Metanephros (tissue), 2 donors: Measurements from ENCODE around the gene CCM2.

DNA sequence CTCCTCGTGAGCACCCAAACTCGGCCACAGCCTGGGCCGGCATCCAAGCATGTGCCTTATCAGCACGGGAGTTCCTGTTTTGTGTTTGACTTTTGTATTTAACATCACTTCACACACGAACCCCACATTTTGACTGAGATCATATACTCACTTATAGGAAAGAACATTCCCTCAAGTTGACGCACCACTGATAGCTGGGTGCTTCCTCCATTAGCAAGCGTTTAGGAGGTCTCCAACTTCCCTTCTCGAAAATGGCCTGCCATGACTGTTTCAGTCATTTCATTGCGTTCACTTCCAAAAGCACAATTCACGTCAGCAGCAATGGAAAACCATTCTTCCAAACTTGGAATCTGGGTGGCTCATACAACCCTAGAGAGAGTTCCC is 33.9 kb downstream of the CAMK2B start:
- RAMPAGE, long total RNA = no peak

- RAMPAGE, long total RNA = no peak
Measured at GRCh38 chr7:44384067-44384266, 58.6 kb upstream of the CAMK2B start.

GRCh38 chr7:44519152-44519853 is 21.8 kb downstream of the NPC1L1 start:
- RAMPAGE, long total RNA = no peak

GRCh38 chr7:44605624-44605895 is 867 bp upstream of the OGDH start:
- RAMPAGE, long total RNA = no peak

- RAMPAGE, long total RNA = no peak
Measured at GRCh38 chr7:44801530-44802655, 5.4 kb downstream of the PPIA start.

- RAMPAGE, long total RNA = no peak
Measured at GRCh38 chr7:44881669-44882158, 3.6 kb downstream of the PURB start.

- RAMPAGE, long total RNA = no peak
Measured at GRCh38 chr7:44891334-44891833, 6.1 kb upstream of the PURB start.

- RAMPAGE, long total RNA = no peak
Measured at GRCh38 chr7:44921517-44922181, 36.3 kb upstream of the PURB start.

GRCh38 chr7:44956796-44957123 is 22.1 kb downstream of the MYO1G start:
- RAMPAGE, long total RNA = no peak

DNA sequence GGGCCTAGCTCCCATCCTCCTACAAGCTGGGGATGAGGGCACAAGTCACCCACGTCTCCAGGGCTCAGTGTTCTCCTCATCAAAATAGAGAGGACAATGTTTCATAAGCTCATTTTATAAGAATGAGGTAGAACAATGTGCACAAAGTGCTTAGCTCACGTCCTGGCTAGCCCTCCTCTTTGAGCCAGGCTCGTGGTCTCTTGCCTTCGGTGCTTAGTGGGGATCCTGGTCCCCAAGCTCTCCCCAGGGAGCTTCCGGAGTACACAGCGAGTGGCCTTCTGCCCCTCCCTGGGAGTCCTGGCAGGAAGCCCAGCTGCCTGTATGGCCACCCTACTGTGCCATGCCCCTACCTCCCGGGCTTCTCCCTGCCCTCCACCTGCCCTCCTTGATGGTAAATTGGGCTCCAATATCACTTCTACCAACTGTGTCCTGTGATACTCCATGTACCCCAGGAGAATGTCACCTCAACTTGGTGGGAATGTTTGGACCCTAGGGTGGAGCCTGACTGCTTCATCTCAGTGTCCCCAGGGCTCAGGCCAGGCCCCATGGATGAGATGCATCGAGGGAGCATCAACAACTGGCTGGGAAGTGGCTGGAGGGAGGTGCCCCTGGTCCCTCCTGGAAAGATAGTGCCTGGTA is 808 bp downstream of the MYO1G start:
- RAMPAGE, long total RNA = no peak

- RAMPAGE, long total RNA = no peak
Measured at GRCh38 chr7:45000060-45000946, at the start of gene CCM2. TSS of gene CCM2 (plus strand) at chr7:45000201.

DNA sequence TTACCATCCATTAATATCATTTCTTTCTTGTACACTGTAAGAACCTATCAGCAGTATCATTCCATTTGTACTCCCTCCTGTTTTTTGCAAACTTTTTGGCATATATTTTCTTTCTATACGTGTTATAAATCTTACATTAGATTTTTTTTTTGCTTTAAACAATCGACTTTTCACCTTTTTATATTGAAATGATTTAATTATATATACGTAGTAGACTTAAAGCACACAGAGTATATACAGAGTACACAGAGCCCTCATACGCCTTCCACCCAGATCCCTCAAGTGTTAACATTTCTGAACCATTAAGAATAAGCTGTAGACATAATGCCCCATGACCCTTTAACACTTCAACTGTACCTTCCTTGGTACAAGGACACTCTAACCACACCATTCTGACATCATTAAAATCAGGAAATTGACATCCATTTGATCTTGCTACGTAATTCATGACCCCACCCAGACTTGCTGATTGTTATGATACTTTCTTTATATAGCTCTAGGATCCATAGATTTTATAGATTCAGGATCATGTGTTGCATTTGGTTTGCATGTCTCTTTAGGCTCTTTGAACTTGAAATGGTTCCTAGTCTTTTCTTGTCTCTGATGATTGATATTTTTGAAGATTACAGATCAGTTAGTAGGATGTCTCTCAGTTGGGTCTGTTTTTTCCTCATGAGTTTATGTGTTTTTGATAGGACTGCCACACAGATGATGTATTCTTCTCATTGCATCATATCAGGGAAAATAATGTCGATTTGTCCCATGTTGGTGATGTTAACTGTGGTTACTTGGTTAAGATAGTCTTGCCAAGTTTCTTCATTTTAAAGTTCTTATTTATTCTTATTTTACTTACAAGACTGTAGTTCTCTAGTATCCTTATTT is 13.4 kb downstream of the CCM2 start:
- RAMPAGE, long total RNA = no peak

DNA sequence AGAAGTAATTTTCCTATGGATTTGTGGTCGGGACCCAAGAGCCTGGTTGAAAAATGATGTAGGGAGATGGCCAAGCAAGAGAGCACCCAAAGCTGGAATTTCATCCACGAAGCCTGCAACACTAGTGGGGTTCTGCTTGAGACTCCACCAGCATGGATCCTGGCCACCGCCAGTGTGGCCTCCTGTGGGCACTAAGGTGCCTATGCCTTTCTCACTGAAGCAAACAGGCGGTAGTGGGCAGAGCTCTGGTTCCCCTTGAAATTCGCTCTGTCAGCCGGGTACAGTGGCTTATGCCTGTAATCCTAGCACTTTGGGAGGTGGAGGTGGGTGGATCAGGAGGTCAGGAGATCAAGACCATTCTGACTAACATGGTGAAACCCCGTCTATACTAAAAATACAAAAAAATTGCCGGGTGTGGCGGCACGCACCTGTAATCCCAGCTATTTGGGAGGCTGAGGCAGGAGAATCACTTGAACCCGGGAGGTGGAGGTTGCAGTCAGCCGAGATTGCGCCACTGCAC is 28.2 kb downstream of the CCM2 start:
- RAMPAGE, long total RNA = no peak

- RAMPAGE, long total RNA = no peak
Measured at GRCh38 chr7:45068125-45068898, 20.5 kb downstream of the NACAD start.

GRCh38 chr7:45192229-45193102 is 34.9 kb downstream of the RAMP3 start:
- RAMPAGE, long total RNA = no peak

DNA sequence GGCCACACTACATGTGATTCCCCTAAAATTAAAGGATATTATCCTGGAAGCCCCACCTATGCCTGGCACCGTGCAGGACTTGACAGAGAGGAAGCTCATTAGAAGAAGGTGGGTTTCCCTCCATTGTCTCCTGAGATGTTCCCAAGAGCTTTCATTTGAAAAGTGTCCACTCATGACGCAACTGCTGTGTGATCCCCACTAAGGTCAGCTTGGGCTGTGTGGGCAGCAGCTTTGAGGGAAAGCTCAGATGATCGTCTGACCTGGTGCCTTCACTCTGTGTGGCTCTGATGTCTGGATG is 53.5 kb downstream of the RAMP3 start:
- RAMPAGE, long total RNA = no peak

GRCh38 chr7:45880636-45881007 is 7.7 kb upstream of the IGFBP1 start:
- RAMPAGE, long total RNA = no peak

DNA sequence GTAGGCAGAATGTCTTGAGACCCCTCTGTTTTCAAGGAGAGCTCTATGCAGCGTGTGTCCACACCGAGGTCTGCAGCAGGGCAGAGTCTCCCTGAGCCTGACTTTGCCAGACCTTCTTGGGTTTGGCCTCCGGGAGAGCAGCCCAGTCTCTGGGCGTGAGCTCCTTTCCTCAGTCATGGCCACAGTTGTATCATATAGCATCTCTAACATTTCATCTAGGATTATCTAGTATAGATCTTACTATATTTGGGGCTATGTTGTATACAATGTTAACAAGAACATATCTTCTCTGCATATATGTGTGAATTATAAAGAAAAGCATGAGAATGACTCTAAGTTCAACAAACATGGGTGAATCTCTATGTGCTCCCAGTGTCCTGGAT is 8.6 kb downstream of the IGFBP3 start:
- RAMPAGE, long total RNA = no peak

DNA sequence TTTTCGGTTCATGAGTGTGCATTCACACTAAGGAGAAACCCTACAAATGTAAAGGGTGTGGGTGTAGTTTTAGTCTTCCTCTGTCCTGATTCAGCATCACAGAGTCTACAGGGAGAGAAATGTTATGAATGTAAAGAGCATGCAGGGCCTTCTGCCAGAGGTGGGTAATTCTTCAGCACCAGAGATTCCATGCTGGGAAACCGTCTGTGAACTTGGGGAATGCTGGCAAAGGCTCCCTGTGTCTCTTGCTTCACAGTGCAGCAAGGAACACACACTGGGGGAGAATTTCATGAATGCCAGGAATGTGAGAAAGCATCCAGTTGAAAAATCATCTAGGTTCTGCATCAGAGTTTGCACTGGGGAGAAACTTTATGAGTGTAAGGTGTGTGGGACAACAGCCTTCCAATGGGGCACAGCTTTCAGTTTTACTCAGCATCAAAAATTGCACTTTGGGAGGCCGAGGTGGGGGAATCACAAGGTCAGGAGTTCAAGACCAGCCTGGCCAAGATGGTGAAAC is 224.3 kb upstream of the IGFBP3 start:
- RAMPAGE, long total RNA = no peak

DNA sequence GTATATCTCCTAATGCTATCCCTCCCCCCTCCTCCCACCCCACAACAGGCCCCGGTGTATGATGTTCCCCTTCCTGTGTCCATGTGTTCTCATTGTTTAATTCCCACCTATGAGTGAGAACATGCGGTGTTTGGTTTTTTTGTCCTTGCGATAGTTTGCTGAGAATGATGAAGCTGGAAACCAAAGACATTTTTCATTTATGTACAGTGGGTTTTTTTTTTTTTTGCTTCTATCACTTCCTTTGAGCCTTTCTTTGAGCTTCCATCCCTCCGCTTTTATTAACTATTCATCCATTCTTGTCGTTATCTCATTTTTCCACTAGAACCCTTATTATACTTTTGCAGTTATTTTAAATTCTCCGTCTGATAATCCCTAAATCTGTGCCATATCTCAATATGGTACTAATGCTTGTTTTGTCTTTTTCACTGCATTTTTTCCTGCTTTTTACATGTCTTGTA is 780.1 kb downstream of the TNS3 start:
- RAMPAGE, long total RNA = no peak